Mammary microvascular endothelial cell (primary cell): Measurements from ENCODE around the genes ZNF784, ZNF580, NLRP9 and RFPL4AL1.

GRCh38 chr19:55441753-55442302, 1.3 kb downstream of the SHISA7 start:
- RAMPAGE, long total RNA = no peak

DNA sequence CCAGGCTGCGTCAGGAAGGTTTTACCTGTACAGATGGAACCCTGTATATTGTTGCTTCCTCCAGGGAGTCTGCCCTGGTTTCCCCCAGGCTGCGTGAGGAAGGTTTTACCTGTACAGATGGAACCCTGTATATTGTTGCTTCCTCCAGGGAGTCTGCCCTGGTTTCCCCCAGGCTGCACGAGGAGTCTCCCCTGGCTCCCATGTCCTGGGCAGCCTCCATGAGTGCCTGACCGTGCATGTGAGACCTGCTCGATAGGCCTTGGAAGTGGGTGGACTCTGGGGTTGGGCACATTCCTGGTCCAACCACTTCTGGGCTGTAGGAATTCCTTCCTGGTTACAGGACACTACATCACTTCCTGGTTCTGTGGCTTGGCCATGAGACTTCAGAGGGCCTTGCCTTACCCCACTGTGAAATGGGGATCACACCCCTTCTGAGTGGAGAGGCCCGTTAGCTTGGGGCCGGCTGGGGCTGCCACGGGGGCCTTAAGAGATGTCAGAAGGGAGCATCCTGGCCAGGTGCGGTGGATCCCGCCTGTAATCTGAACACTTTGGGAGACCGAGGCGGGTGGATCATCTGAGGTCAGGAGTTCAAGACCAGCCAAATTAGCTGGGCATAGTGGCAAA, 4.0 kb upstream of the ZNF628 start:
- RAMPAGE, long total RNA = no peak

GRCh38 chr19:55494356-55494811, 6.1 kb downstream of the SSC5D start:
- RAMPAGE, long total RNA = start-site peak on the plus strand at chr19:55494614-55494692, 10 and 6 reads in 2 replicates

GRCh38 chr19:55518020-55519046, 18.6 kb downstream of the SBK2 start:
- RAMPAGE, long total RNA = no peak

- RAMPAGE, long total RNA = no peak
These were observed 597 bp downstream of the ZNF579 start for GRCh38 chr19:55579815-55580686.

DNA sequence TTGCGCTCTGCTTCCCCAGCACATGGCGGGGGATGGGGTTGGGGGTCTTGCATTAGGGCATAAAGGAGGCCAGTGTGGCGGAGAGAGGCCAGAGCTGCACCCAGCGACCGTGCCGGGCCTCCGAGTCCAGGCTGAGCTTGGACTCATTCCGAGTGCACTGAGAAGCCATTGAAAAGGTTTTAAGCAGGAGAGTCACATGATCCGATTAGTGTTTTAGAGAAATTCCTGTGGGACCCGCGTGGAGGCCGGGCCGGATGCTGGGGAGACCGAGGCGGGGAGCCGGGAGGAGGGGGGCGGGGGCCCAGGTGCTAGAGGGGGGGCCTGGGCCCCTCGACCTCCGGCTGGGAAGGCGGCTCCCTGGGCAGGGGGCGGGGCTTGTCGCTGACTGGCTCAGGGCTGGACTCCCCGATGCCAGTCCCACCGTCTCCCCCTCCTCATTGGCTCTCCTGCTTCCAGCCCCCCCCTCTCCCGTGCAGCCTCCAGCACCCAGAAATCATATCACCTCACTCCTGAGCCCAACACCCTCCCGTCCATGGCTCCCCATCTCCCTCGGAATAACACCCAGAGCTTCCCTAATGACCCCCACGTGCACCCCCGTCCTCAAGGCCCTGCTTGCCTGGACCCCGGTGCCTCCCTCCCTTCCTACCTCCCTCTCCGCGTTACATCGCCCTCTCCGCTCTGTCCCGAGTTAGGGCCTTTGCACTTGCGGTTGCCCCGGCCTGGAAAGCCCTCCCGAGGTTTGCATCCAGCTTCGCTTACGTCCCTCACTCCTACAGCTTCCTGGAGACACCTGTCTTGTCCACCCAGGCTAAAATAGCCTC, 5.2 kb upstream of the ZNF579 start:
- RAMPAGE, long total RNA = no peak

DNA sequence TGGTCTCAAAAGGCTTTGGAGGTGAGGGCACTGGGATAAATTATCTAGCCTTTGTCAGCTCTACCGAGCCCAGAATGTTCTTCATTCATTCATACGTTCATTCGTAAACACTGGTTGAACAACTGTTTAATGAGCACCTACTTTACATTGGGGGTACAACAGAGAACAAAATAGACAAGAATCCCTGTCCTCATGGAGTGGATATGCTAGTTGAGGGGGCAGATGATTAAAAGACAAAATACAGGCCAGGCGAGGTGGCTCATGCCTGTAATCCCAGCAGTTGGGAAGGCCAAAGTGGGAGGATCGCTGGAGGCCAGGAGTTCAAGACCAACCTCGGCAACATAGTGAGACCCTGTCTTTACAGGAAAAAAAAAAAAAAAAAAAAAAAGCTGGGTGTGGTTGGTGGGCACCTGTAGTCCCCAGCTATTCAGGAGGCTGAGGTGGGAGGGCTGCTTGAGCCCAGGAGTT, 1.7 kb downstream of the ZNF865 start:
- RAMPAGE, long total RNA = no peak

GRCh38 chr19:55623821-55625276, at the start of gene ZNF784:
TSS of gene ZNF784 (minus strand) at chr19:55624566.
- RAMPAGE, long total RNA = no peak

DNA sequence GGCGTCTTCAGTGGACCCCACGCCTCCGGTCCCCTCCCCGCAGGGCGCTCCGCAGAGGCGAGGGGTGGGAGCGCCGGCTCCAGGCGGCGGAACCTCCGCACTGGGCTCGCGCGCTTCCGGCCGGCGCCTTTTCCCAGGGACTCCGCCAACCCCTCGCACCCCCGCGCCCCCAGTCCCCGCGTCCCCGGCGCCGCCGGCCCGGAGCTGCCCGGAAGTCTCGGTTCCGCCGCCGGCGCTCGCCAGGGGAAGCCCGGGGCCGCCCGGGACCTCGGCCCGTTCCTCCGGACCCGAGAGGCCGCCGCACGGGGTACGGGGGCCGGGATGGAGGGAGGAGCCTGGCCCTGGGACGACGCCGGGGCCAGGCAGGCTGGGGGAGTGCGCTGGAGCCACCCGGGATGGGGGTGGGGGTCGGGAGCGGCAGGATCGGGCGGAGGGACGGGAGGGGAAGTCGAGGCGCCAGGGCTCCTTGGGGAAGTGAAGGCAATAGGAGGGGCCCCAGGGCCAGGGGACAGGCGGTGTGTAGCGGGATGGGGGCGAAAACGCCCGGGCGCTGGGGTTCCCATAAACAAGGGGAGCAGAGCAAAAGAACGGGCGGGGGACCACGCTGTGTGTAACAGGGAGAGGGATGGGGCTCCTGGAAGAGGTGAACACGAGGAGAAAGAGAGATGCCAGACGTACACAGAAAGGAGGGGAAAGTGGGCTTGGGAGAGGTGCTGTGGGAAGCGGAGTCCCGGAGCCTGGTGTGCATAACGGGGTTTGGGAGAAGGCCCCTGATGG, at the start of gene ZNF580:
Gene ZNF580 (plus strand): TSS at position 126 of the 777 bp plus-strand sequence.
- RAMPAGE, long total RNA = no peak

GRCh38 chr19:55668887-55669243, 6.2 kb upstream of the EPN1 start:
- RAMPAGE, long total RNA = no peak

DNA sequence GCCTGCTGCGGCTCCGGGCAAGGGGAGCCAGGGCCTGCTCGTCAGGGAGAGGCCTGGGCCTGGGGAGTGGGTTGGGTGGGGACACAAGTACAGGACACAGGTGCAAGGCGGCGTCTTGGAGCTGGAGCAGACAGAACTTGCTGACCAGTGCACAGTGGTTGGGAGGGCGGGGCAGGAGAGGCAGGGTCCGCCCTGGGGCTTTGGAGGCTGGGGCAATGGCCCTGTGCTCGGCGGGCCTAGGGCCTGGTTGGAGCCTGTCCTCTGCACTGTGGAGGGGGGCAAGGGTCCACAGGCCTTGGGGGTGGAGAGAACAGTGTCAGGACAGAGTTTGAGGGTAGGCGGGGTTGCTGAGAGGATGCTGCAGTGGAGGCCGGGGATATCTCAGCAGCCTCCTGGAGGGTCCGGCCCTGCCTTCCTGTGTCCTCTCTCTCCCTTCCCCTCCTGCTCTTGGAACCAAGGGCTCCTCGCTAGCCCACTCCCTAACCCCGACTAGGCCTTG, 12.9 kb downstream of the EPN1 start:
- RAMPAGE, long total RNA = no peak

DNA sequence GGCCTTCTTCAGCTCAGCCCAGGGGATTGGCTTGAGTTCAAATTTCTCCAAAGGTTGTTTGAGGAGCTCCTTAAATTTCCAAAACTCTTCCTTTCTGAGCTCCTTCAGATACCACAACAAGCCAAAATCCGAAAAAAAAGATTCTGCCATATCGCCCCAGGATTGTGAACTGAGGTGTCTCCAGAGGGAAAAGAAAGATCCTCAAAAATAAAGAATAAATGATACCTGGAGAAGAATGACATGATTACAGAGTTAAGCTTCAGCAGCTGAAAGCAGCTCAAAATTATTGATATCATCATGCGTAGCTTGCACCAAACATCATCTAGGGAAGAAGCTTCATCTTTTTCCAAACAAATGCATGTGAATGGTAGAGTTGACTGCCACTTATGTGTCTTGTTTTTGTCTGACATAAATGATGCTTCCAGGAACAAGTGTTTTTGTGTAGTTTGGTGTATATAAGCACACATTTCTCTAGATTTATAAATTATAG, at the start of gene NLRP9:
Gene NLRP9 (minus strand): TSS at position 178 of the 490 bp plus-strand sequence.
- RAMPAGE, long total RNA = no peak

GRCh38 chr19:55768926-55769272, at the start of gene RFPL4AL1:
TSS of gene RFPL4AL1 (plus strand) at chr19:55769118.
- RAMPAGE, long total RNA = no peak

DNA sequence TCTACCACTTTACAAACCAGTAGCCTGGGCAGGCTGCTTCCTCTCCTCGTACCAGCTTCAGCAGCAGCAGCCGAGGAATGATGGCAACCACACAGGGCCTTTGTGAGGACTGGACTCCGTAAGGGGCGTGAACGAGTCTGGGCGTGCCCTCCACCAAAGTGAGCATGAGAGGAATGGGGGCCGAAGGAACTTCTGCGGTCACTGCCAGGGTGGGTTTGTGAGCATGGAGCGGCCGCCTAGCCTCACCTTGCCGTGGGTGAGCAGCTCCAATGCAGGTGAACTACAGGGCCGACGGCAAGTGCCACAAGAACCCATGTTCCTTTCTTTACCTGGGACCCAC, 36.0 kb downstream of the ZNF787 start:
- RAMPAGE, long total RNA = no peak

DNA sequence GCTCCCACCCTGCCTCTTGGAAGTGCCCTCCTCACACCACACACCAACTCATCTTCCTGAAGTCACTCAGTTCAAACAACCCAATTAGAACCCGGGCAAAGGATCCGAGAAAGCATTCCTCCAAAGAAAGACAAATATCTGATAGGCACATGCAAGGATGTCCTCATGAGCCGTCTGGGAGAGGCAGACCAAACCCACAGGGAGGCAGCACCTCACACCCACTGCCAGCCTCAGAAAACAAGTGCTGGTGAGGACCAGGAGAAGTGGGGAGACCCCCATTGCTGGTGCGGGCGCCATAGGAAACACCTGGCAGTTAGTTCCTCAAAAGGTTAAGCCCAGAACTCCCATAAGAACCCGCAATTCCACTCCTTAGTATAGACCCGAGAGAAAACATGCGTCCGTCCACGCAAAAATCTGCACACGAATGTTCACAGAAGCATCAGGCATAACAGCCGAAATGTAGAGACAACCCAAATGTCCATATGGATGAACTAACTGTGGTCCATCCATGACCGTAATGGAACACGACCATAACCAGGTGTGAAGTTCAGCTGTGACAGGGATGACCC, 8.0 kb downstream of the ZNF787 start:
- RAMPAGE, long total RNA = no peak

DNA sequence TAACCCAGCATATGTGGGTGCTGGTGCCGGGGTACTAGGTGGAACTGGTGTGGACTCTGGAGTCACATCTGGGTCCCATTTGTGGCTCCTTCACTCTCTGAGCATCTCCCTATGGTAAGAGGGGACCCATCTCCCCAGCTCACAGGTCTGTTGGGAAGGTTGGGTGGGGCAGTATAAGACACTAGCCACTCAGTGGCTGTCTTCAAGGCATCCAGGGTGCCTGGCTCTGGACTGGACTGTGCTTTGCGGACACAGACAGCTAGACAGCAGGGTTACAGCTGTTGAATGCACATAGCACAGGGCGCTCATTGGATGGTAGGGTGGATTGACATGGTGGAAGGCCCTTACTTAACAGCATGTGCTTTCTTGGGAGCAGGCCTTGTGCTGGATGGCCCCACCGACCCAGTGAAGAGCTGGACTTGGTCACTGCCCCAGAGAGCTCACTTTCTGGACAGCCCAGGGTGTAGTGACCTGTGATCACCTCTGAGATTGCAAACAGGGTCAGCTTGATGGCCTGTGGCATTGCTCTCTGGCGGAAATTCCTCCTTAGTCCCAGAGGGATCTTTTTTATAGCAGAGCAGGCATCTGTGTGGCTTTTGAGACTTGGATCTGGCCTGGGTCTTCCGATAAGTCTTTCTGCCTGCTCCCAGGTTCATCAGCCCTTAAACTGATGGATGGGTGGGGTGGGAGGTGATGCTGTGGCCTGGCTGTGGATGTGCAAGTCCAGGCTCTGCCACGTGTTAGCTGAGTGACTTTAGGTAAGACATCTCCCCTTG, 1.9 kb downstream of the ZNF444 start:
- RAMPAGE, long total RNA = no peak

DNA sequence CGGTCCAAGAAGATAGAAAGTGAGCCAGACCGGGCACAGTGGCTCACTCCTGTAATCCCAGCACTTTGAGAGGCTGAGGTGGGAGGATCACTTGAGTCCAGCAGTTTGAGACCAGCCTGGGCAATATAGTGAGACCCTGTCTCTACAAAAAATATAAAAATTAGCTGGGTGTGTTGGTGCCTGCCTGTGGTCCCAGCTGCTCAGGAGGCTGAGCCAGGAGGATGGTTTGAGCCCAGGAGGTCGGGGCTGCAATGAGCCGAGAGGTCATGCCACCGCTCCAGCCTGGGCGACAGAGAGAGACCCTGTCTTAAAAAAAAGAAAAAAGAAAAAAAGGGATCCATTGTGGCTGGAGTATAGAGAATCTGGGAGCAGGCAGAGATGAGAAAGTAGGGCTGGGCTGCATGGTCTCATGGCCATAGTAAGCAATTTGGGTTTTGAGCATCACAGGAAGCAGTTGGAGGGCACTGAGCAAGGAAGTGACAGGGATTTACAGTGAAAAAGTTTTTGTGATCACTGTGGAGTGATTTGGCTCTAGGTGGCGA, 3.0 kb downstream of the ZNF444 start:
- RAMPAGE, long total RNA = no peak

GRCh38 chr19:56313854-56314364, 730 bp downstream of the ZSCAN5A start:
- RAMPAGE, long total RNA = no peak

GRCh38 chr19:56314365-56314471, 421 bp downstream of the ZSCAN5A start:
- RAMPAGE, long total RNA = no peak

DNA sequence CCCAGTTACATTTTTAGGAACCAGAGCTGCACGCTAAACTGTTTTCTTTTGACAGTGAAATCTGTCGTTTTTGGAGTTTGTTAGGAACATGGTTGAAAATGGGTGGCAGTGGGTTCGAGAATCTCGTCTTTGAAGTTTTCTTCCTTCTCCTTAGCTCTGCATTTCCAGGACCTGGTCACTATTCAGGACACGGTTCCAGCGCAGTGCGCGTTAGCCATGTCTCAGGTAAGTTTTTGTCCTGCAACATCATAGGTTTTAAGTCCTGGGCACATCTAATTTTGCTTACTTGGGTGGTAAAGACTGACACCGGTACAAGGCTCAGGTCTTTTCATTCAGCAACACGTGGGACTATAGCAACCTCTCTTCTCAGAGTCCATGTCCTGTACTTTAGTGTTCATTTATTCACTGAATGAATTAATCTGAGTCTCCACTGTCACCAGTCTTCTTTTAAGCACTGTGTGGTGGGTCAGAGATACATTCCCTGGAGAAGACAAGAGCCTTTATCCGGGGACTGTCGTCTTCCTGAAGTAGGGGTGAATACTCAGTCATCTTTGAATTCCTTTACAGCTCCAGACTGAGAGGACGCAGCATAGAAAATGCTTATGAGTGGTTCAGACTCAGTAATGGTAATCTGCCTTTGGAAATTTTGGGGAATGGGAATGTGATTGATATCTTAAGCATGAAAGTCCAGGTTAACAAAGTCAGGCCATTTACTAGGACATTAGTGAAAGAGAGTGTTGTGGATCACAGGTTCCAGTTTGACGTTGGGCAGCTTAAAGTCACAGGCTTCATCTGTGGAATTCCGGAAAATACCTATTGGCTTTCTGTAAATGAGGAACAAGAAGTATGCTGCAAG, 24.4 kb downstream of the ZNF582 start:
- RAMPAGE, long total RNA = no peak